ENCODE measurements around a stretch of chr6.

- RAMPAGE, long total RNA, result no peak
- RRBS, result no CpG with 5 or more reads among the region's 44 CpGs
Measured at GRCh38 chr6:169167779-169168706, 85.6 kb downstream of the THBS2 start.

DNA sequence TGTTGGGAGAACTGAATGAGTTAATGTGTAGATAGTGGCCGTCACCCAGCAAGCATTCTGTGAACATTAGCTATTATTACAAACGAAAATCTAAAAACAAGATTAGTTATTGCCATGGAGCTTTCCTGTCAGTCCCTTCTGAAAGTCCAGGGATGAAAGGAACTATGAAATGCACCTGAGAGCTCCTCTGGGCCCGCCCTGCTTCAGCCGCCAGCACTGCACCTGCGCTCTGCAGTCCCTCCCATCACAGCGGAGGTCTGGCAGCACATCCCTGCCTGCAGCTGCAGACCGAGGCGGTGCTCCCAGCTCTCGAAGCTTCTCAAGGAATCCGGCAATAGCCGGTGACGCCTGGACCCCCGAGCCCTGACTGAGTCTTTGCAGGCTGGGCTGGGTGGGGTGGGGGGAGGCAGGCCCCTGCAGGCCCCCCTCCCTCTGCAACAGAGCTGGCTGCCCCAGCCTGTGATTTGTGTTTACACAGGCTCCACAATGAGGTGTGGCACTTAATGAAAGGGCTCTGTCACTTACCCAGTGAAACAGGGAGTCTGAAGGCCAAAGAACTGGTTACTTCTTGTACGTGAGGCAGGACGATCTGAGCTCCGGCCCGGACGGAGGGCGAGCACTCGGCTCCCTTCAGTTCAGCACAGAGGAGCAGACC is 192.0 kb upstream of the THBS2 start:
- RAMPAGE, long total RNA, result no peak
- RRBS, result no CpG with 5 or more reads among the region's 20 CpGs

DNA sequence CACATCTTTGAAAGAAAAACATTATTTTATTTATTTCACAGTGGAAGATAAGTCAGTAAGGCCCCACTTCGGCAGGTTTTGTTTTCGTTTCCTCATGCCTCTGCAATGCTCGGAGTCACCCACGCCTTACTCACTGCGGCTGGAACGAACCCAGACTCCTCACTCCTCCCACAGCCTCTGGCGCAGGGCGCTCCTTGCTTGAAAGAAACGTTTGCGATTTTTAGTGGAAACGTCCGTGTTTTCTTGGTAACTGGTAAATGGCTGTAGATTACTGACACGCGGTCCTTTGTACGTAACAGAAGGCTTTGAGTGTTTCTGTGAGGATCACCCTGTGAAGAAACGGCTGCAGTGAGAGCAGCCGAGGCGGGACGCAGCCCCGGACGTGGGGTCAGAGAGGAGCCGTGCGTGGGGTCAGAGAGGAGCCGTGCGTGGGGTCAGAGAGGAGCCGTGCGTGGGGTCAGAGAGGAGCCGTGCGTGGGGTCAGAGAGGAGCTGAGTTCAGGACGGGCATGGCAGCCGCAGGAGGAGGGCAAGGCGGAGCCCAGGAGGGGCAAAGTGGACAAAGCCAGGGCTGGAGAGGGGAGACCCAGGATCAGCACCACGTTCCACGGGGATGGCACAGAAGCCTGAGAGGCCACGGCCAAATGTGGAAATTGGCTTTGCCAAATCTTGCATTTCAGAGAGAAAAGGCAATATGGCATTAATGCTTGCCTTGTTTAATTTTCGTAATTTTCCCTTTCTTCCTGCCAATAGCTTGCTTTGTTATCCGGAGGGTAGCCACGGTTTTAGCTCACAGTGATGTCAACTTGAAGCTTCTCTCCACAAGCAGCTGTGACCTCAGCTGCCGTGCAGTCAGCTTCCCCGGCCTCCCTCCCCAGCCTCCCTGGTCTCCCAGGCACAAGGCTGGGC is 198.7 kb upstream of the THBS2 start:
- RAMPAGE, long total RNA, result no peak
- RRBS, result 91% methylated on average over 4 of the region's 40 CpGs

- RAMPAGE, long total RNA, result no peak
- RRBS, result no CpG with 5 or more reads among the region's 9 CpGs
Measured at GRCh38 chr6:169715716-169716303, 8.5 kb downstream of the PHF10 start.

GRCh38 chr6:169790187-169791031 is 39.0 kb downstream of the ERMARD start:
- RAMPAGE, long total RNA, result no peak
- RRBS, result no CpG with 5 or more reads among the region's 47 CpGs

GRCh38 chr6:169800698-169801108 is 49.3 kb downstream of the ERMARD start:
- RAMPAGE, long total RNA, result no peak
- RRBS, result no CpG with 5 or more reads among the region's 6 CpGs

DNA sequence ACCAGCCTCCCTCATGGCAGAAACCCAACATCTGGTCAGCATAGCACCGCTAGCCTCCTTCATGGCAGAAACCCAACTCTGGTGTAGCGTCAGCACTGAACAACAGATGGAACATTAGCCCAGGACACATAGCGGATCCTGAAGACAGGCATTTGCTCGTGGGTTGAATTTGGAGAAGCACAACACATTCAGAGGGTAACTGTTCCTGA is 265.9 kb downstream of the DLL1 start:
- RAMPAGE, long total RNA, result no peak
- RRBS, result no CpG with 5 or more reads among the region's 4 CpGs

- RAMPAGE, long total RNA, result no peak
- RRBS, result no CpG with 5 or more reads among the region's 12 CpGs
Measured at GRCh38 chr6:170225136-170225683, 65.7 kb downstream of the DLL1 start.

GRCh38 chr6:170235022-170235531 is 55.8 kb downstream of the DLL1 start:
- RAMPAGE, long total RNA, result no peak
- RRBS, result no CpG with 5 or more reads among the region's 9 CpGs

DNA sequence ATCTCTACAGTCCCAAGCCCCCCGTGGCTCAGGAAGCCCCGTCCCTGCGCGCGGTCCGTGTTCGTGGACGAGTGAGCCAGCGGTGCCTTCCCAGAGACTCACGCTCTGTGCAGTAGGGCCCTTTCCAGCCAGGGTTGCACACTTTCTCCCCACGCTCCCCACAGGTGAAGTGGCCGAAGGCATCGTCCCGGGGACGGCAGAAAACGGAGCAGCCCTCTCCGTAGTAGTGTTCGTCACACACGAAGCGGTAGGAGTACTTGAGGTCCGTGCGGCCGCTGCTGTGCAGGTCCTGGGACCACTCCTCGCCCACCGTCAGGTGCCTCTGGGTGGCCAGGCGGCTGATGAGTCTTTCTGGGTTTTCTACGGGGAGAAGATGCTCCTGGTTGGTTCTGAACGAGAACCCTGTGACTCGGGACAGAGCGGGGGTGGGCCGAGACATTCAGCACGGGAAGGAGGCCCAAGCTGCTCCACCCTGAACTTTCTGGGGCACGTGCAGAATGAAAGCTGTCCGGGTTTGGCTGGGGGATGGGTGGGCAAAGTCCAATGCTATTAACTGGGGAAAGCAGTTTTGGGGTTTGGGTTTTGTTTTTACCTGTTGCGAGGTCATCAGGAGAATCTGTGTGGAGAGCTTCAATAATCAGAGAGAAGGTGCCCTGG is 2.6 kb downstream of the DLL1 start:
- RAMPAGE, long total RNA, result no peak
- RRBS, result no CpG with 5 or more reads among the region's 35 CpGs

GRCh38 chr6:170295545-170296267 is 4.8 kb upstream of the DLL1 start:
- RAMPAGE, long total RNA, result no peak
- RRBS, result 2% methylated on average over 38 of the region's 85 CpGs

All from hepatocyte (in vitro differentiated cells and primary cell).